ENCODE data around the gene TTC33.

DNA sequence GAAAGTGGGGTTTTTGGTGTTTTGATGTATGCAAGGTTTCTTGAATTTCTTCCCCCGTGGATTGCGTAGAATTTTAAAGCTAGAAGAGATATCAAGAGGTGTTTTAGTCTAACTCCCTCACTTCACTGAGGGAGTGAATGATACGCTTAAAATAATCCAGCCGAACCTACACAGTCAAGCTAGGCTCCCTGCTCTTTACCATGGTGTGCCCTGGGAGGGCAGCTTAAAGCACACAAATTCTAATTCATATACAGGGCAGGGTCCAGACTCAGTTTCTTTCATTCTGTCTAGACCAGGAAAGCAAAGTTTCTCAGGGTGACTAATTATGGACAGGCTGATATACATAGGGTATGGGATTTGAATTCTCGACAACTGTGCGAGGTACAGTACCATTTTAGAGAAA is 2.6 kb downstream of the PTGER4 start:
- RRBS: no CpG with 5 or more reads among the region's 6 CpGs

DNA sequence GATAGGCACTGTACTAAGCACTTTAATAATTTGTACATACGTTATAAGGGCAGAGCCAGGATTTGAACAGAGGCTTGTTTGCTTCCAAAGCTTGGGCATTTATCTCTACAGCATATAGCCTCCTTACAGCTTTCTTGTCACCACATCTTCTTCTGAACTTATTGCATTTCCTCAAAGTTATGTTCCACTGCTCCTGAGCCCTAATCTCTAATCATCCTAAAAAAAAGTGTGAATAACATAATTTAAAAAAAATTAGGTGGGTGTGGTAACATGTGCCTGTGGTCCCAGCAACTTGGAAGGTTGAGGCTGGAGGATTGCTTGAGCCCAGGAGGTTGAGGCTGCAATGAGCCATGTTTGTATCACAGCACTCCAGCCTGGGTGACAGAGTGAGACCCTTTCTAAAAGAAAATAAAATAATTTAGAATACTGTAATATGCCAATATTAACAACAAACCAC is 6.8 kb downstream of the PTGER4 start:
- RRBS: no CpG with 5 or more reads among the region's 1 CpG

DNA sequence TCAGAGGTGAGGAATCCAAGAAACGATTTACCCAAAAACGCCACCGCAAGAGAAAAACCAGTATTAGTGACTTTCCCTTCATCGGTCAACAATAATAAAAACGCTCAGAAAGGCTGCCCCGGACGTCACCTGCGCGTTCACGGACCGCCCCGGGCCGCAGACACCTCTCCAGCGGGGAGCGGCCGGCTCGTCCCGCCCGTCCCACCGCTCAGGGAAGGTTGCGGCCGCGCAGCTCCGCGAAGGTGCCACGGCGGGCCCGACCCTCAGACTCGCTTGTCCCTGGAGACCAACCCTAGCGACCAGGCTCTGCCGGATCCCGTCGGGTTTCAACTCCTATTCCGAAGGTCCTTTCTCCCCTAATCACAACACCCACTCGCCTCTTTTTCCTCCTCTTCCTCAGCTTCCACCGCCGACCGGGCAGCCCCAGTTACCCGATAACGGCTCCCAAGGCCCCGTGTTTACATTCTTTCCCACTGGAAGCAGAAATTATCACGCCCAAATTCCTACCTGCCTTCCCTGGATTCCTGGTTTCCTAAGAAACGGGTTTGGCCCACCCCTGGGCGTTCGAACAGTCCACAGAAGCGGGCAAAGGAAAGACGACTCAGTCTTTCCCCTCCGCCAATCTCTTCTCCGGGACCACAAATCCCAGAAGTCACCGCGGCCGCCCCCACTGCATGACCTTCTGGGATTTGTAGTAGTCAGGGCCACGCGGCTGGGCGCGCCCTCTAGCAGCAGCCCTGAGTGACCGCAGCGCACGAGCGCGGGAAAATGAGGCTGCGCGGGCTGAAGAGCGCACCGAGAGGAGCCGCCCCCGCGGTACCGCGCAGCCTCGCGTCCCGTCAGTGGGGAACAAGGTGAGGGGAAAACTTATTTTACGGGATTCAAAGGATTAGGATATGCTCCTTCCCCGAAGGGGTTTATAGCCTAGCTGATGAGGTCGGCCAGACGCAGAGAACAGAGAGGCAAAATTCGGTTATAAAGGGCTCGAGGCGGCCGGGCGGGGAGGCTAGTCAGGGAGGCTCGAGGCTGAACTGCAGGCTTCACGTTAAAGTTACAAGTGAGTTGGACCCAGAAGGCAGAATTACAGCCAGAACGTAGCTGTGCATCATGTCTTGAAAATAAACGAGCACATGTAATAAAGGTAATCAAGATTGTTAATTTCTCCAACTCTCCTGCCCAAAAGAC is at the start of gene TTC33:
TSS of gene TTC33 (minus strand) at position 645 of the 1,185 bp plus-strand sequence.
- RRBS: no CpG with 5 or more reads among the region's 86 CpGs

GRCh38 chr5:40784185-40784664 is 13.9 kb downstream of the PRKAA1 start:
- RRBS: no CpG with 5 or more reads among the region's 1 CpG

DNA sequence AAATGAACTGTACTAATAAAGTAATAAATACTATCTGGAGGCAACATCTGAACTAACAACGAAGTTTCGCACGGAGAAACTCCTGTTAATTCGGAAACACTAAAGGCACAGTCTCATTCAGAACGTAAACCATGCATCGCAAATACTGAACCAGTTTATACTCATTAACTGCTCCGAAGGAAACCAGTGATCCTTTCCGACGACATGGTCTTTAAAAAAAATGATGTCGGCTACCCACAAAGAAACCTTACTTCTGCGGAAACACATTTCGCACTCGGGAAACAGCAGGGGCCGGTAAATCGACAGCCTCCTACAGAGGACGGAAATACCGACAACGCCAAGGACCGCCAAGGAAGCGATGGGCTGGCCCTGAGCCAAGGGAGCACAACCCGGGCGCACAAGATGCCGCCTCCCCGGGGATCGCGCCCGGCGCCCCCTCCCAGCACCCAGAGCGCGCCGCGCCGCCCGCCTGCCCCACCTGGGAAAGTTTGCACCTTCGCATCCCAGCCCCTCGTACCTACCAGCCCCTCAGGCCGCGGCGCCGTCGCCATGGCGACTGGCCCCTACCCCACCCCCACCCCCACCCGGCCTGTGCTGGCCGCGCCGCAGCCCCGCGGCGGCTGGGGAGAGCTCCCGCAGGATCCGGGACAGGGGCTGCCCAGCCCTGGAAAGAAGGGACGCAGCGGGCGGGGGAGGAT is 731 bp downstream of the PRKAA1 start:
- RRBS: 2% methylated on average over 14 of the region's 54 CpGs

GRCh38 chr5:40831337-40832366 is 3.4 kb downstream of the RPL37 start:
- RRBS: no CpG with 5 or more reads among the region's 5 CpGs

GRCh38 chr5:40936790-40936989 is 27.4 kb downstream of the C7 start:
- RRBS: no CpG with 5 or more reads among the region's 1 CpG

- RRBS: no CpG with 5 or more reads among the region's 2 CpGs
Observed at GRCh38 chr5:41003651-41003987, 67.5 kb downstream of the MROH2B start.

DNA sequence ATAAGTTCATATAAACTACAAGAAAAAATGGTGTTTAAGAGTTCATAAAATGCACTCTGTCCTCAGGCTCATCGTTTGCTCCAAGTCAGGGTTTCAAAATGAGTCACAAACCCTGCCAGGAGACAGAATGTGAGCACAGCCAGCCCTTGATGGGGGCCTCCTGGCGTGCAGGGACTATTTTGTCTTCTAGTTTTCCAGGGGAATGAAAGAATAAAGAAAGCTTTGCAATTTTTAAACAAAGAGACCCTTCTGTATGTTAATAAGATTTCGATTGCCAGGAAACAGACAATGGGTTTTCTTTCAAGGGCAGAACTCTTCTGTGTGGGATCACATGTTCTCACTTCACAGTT is 121.4 kb upstream of the C6 start:
- RRBS: no CpG with 5 or more reads among the region's 3 CpGs

- RRBS: no CpG with 5 or more reads among the region's 36 CpGs
Observed at GRCh38 chr5:41509350-41510211, 820 bp downstream of the PLCXD3 start.

DNA sequence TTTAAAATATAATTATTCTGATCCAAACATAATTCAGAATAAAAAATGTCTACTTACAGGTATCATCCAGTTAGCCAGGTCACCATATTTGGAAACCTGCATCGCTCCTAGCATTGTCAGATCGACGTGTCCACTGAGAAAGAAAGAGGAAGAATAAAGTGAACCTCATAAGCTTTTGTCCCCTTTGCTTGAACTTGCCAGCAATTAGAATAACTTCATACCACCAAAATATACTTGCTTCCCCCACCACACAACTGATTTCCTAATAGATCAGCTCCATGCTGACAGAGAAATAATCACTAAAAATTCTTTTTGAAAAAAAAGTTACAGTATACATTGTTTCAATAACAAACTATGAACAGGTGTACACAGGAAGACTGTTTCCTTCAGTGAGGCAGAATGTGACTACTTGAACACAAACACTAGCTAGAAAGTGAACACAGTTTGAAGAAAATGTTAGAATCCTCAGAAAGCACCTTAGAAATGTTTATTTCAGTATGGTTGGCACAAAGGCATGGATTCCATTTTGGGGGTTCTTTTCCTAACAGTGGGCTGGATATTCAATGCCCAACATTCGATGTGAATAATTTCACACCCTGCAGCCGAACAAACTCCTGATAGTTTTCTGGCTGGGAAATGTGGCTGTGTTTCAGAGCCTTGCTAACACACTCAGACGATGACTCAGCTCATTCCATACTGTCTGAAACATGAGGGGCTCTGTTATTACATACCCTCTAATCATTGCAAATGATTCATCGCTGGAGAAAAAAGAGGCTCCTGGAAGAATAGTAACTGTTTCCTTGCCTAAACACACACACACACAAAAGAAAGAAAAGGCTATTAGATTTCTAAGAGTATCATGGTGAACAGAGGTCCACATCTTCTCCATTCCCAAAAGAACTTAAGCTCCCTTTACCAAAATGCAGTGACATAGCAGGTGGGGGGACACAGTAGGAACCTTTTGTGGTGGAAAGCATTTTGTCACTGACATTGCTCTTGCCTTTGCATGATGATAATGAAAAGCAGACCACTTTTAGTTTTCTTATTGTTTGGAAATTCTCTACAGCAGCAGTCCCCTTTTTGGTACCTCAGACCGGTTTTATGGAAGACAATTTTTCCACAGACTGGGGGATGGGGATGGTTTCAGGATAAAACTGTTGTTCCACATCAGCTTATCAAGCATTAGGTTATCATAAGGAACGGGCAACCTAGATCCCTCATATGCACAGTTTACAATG is 75.9 kb downstream of the OXCT1 start:
- RRBS: no CpG with 5 or more reads among the region's 9 CpGs

DNA sequence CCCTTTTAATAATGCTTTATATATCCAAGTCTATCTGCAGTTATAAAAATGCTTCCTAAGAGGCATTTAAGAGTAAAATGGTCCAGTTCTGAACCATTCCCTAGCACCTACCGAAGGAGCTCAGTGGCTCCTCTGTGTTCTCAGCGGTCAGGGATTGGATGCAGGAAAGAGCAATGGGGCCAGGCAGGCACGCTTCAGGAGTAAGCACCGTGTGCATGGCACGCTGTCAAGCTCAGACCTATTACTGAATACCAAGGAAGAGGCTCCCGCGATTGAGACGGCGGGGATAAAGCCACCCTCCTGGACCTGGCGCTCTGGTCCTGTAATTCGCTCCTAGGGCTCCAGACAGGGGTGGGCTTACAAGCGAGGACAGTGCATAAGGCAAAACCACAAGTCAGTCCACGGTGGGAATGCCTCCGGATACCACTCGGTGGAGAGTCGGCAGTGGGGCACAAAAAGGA is 1.1 kb downstream of the OXCT1 start:
- RRBS: 2% methylated on average over 3 of the region's 16 CpGs

GRCh38 chr5:41929532-41930081 is 4.5 kb downstream of the FBXO4 start:
- RRBS: no CpG with 5 or more reads among the region's 2 CpGs

- RRBS: no CpG with 5 or more reads among the region's 3 CpGs
Observed at GRCh38 chr5:42175019-42175567, 248.1 kb upstream of the GHR start.

GRCh38 chr5:42552616-42553164 is 129.5 kb downstream of the GHR start:
- RRBS: no CpG with 5 or more reads among the region's 1 CpG

DNA sequence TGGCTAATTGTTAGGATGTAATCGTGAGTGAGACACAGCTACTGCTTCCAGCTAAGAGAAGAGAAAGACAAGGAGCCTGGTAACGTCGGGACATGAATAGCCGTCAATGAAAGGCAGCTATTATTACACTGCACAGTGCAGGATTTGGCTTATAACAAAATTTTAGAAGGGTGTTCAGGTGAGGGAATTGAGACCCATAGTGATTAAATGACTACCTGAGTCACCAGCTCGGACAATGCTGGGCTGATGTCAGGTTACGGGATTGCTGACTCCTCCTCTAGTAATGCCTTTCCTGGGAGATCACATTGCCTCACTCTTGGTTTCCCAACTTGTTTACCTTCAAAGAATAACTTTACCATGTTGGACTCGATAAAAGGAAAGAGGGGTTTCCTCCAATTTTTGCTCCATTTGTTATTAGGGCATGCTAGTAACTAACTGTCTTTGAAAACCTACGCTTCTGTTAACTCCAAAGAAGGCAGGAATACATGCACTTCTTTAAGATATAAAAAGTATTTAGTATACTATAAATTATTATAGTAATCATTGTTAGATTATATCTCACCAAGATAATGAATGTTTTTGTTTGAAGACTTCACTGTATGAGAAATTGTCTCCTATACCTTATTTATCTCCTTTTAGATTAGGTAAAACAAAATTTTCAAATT is 132.6 kb downstream of the GHR start:
- RRBS: no CpG with 5 or more reads among the region's 8 CpGs

DNA sequence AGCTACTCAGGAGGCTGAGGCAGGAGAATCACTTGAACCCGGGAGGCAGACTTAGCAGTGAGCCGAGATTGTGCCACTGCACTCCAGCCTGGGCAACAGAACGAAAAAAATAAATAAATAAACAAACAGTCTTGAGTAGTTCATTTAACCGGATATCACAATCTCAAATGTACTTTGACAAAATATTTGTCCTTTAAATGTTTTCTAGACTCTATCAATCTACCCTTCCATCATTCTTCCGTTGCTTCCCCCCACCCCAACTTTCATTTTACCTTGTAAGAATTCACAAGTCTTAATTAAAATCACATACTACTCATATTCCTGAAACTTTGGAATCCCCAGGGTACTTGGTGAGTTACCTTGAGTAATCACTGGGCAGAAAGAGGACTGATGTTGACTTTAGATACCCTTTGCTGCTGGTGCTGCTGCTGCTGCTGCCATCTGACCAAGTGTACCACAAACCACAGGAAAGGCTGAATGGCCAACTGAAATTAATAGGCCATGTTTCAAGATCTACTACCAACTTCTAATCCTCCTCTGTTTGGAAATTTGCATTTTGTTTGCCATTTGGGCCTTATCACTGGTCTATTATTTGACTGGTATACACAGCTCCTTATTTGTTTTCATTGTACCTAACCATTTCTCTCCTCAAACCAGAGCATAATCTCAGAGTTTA is 13.5 kb downstream of the SELENOP start:
- RRBS: no CpG with 5 or more reads among the region's 5 CpGs

DNA sequence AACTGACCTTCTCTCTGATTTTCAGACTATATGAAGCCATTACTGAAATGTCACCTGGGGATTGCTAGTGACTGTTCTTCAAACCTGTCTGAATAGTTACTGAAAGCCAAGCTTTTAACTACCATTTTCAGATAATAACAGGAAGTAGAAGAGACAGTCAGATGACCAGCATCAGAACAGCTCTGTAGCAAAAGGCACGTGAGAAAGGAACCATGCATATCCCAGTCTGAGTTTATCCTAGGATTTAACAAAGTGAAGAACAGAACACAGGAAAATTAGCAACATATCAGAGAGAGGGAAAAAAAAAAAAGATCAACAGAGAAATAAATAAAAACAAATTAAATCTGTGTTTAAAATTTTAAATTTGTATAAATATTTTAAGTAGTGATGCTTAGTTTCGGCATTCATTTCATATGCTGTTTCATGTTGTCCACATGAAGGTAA is 75.0 kb upstream of the SELENOP start:
- RRBS: no CpG with 5 or more reads among the region's 2 CpGs

All from AG09319 (cell line).